SUDHL5 (cell line): Measurements from ENCODE around the genes OR4K5, TOX4 and OR4E2.

DNA sequence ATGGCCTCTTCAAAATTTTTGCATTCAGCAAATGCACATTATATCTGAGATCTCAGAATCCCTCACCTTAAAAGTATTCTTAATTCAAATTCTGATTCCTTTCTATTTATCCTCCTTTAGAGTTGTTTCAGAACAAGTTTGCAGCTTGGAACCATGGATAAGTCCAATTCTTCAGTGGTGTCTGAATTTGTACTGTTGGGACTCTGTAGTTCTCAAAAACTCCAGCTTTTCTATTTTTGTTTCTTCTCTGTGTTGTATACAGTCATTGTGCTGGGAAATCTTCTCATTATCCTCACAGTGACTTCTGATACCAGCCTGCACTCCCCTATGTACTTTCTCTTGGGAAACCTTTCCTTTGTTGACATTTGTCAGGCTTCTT, at the start of gene OR4K5:
OR4K5 (plus strand) TSS at position 154 of the 379 bp plus-strand sequence.
- PRO-cap, result no peak

DNA sequence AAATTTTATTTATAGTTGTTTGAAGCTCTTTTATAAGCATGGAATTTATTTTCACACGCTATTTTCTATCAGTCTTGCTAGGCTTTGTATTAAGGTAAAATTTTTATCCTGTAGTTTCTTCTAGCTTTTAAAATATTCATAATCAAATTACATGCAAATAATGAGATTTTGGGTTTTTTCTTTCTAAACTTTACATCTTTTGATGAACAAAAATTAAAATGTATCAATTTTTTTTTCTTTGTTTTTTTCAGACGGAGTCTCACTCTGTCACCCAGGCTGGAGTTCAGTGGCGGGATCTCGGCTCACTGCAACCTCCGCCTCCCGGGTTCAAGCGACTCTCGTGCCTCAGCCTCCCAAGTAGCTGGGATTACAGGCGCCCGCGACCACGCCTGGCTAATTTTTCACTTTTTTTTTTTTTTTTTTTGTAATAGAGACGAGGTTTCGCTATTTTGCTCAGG, 1.4 kb upstream of the PARP2 start:
- PRO-cap, result no peak

DNA sequence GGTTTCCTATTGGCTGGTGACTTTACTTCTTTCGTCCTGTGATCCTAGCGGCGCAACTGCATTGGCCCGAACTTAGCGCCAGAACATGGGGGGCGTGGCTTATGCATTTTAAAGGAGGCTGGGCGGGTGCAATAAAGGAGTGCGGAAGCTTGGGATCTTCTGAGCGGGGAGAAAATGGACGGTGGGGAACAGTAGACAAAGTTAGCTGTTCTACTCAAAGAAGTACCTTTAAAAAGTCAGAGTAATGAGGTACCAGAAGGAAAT, 553 bp upstream of the PIP4P1 start:
- PRO-cap, result unidirectional peak, plus-strand start at position 139 of the sequence

- PRO-cap, result no peak
Measured at GRCh38 chr14:20516873-20517205, 47.6 kb downstream of the PNP start.

DNA sequence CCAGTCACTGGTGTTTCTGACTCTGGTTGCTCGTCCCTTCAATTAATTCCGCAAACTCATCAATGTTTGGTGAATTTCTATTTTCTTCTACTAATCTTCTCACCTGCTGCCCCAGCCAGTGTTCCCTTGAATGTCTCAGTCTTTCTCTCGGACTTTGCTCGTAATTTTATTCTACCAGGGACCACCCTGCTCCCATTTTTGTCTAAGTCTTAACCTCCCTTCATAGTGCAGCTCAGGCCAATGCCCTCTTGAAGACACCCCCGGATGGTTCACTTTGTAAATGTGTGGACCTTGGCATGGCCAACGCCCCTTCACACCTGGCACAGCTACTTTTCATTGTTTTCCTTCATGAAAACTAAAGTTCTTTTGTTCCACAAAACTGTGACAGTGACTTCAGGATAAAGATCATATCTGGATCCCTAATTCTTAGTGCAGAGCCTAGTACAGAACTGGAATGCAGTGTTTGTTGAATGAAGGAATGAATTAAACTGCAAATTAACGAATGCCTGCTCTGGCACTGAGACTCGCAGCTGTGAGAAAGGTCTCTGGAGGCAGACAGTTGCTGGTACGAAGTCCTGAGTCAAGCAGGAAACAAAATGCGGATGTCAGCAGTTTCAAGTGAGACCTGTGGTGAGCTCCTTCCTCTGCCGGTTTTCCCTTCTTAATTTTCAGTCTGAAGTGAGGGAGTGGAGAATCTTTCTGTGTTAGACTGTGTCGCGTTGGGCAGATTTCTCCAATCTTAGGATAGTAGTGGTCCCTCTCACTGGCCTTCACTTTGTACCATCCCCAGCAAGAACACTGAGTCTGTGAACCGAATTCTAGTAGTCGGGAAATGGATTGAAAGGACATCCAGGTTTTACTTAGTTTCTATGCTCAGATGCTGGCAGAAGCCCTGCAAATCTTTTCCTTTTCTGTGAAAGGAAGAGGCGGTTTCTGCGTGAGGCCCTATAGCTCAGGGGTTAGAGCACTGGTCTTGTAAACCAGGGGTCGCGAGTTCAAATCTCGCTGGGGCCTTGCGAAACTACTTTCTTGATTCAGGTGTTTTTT, 3.3 kb upstream of the RNASE4 start:
- PRO-cap, result unidirectional peak, minus-strand start at position 547 of the sequence

- PRO-cap, result bidirectional peak, plus-strand start at chr14:20684011, minus-strand start at chr14:20683695
Measured at GRCh38 chr14:20683034-20683890, 1.1 kb upstream of the RNASE4 start.

GRCh38 chr14:21003815-21004364, 4.8 kb downstream of the SLC39A2 start:
- PRO-cap, result no peak

GRCh38 chr14:21026451-21026742, 1.5 kb upstream of the NDRG2 start:
- PRO-cap, result no peak

GRCh38 chr14:21076494-21076914, 6.4 kb downstream of the ARHGEF40 start:
- PRO-cap, result no peak

DNA sequence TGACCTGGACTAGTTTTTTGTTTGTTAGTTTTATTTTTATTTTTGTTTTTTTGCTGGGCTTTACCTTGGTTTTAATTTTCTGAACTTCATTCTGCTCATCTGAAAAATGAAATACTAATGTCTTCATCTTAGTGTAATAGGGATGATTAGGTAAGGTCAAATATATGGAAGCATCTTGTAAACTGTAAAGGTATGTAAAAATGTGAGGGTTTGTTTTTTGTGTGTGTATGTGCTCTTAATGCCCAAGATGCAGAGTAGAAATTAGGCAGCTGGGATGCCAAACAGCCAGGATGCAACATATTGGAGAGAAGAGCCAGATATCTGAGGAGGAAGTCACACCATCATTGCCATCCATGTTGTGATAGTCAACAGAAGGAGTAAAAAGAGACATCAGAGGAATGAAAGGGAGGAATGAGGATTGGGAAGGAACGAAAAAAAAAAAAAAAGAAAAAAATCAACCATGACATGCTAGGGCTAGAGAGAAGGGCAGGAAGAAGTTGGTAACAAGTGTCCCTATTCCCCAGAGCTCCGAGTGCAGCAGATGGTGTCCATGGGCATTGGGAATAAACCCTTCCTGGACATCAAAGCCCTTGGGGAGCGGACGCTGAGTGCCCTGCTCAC, 11.9 kb downstream of the ZNF219 start:
- PRO-cap, result no peak

DNA sequence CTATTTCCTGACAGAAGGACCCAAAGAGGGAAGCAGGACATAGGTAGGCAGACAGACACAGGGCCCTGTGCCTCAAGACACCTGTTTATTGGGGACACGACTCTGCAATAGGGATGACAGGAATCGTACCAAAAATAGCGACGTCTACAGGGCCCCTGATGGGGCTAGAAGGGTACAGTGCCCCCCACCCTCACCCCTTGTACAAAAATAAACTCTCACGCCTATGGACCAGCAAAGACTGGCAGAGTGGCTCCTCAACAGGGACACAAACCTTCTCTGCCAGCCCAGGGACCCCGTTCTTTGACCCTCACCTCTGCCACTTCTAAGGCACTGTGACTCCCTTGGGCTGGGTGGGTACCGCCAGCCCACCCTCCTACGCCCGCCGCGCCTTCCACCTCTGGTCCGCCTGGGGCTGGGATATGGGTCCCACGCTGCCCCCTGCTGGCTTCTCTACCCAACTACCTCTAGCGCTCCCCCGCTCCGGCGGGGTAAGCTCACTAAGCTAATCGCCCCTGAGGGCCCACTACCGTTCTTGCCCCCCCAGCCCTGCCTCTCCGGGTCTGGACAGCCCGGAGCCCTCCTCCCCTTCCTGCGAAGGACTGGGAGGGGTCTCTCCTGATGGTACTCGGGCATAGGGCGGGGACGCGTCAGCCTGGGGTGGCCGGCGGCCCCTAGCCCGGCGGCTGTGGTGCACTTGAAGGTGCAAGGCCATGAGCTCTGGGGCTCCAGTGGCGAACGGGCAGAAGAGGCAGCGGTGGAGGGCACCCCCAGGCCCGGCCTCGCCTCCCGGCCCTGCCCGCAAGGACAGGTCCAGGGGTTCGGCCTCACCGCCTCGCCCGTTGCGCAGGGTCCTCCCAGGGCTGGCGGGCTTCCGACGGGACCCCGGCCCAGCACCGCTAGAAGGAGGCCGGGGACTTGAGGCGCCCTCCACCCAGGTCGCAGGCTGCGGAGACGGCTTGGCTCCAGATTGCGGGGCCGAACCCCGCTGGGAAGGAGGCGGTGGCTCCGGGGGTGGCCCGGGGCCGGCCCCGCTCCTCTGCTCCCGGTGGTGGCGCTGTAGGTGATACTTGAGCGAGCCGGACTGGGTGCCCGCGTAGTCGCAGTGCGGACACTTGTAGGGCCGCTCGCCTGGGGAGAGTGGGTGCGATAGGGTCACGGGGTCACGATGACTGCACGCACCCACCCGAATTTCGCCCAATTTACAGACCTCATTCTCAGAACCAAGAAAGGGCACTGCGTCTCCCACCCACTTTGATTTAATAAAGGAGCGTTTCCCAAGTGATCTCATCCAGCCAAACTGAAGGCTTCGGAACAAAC, 8.0 kb downstream of the ZNF219 start:
- PRO-cap, result no peak

DNA sequence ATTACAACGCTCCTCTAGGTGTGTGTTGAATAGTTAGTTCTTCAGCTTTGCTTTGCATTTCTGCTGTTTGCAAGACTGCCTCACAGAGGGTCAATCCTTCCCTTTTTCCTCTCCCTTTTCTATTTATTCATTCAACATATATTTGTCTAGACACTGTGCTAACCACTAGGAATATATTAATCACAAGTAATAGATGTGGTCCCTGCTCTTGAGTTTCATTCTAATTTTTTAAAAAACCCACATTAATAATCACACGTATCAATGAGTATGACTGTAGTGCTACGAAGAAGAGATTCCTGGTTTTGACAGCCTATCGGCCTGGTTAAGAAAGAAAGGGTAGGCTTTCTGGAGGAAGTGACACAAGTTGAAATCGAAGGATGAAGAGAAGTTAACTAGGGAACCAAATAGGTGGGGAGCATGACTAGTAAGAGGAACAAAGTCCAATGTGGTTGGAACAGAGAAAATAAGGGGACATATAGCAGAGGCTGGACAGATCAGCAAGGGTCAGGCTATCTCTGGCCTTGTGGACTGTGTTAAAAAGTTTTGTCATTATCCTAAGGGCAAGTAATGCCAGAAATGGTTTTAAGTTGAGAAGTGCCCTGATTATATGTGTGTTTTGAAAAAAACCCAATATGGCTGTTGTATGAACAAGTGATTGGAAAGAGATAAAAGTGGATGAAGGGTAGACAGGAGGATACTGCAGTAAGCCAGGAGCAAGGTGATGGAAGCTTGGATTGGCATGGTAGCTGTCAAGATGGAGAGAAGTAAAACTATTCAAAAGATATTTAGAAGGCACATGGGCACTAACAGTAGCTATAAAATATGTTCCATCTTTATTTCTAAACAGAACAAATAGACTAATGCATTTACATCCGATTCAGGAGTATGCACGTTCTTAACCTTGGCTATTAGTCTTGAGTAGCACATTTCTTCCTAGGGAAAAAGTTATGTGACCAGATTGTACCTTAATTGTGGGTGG, 46.6 kb upstream of the OR5AU1 start:
- PRO-cap, result no peak

- PRO-cap, result no peak
Measured at GRCh38 chr14:21394746-21395349, 11.0 kb upstream of the SUPT16H start.

DNA sequence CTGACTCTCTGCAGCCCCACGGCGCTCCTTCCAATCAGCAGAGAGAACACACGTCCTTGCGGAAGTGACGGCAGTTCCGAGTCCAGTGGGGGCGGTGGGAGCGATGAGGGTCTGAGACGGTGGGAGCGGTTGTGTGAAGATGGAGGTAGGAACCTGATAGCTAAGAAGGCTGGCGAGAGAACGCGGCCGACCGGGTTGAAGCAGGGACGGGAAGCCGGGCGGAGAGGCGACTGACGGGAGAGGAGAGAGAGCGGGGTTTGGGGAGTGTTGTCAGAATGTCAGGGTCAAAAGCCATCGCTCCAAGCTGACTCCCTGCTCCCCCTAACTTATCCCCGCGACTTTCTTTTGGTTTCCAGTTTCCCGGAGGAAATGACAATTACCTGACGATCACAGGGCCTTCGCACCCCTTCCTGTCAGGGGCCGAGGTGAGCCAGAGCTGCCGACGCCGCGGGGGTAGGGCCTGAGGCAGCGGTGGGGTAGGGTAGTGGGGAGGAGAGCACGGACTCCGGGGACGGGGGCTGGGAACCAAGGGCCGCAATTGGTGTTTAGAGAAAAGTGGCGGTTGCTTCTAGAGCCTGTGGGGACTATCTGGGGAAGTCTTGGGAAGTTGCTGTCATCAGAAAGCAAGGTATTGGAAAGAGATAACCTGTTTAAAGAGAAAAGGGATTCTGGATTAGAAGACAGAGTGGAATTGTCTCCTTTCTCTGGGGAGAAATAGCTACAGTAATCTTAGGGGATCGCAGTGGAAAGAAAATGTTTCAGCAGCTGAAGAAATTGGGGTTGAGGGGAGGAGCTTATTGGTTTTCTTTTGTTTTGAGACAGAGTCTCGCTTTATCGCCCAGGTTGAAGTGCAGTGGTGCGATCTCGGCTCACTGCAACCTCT, at the start of gene TOX4:
TOX4 (plus strand) TSS at position 56 of the 883 bp plus-strand sequence.
- PRO-cap, result bidirectional peak, plus-strand start at position 114 of the sequence, minus-strand start outside the sequence

GRCh38 chr14:21503138-21504251, 7.6 kb downstream of the METTL3 start:
- PRO-cap, result no peak

DNA sequence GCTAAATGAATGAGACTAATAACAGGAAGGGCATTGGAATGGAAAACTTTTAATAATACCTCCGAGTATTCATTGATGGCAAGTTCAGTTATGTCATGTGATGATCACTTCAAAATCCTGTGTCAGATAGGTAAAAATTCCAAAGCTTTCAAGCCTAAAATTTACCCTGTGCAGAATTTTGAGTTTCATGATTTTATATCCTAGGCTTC, at the start of gene OR4E2:
OR4E2 (plus strand) TSS at position 159 of the 209 bp plus-strand sequence.
- PRO-cap, result no peak

- PRO-cap, result no peak
Measured at GRCh38 chr14:21735885-21736309, 62.3 kb upstream of the OR4E1 start.

DNA sequence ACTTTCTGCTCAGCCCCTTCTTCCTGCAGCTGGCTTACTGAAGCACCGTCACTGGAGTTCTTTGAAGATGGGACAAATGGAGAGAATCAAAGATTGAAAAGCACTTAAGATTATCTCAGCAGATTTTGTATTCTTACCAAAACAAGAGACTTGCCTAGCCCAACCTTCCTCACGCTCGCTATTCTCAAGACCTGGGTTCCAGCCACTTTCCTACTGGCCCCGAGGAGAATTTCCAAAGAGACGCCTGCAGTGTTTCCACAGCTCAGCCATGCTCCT, 123.5 kb upstream of the OR4E1 start:
- PRO-cap, result no peak

GRCh38 chr14:21851477-21851986, 177.9 kb upstream of the OR4E1 start:
- PRO-cap, result no peak

- PRO-cap, result no peak
Measured at GRCh38 chr14:21851987-21852484, 178.4 kb upstream of the OR4E1 start.